Gallbladder (tissue), 1 donor: Measurements from ENCODE around the gene C9orf153.

GRCh38 chr9:83971312-83972504, 8.3 kb downstream of the HNRNPK start:
- PRO-cap, result no peak

- PRO-cap, result bidirectional peak, plus-strand start at chr9:85805576, minus-strand start at chr9:85805421
These were observed 63.8 kb upstream of the AGTPBP1 start for GRCh38 chr9:85805453-85806151.

- PRO-cap, result no peak
These were observed 77.3 kb downstream of the GOLM1 start for GRCh38 chr9:86021979-86022501.

- PRO-cap, result no peak
These were observed 75.3 kb downstream of the GOLM1 start for GRCh38 chr9:86023949-86024645.

DNA sequence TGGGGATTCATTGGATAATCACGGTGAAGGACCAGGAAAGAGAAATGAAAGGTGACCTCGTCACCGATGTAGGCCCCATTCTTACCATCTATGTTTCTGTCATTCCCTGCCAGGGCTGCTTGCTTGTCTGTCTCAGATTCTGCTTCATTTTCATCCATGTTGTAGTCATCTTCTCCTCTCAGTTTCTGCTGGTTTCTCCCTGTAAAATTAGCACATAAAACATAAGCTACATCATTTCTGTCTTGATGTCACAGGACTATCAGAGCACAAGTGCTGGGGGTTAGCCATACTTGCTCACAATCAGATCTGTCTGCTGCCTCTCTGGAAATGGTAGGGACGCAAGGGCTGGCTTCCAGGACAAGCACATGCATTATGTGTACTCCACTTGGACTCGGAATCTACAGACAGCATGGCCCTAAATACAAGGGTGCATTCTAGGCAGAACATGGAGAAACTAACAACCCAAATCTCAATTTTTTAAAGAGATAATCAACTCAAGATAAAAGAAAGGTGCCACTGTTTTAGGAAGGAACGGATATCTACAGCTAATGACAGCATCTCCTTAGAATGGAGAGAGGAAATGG, 66.1 kb downstream of the GOLM1 start:
- PRO-cap, result no peak

- PRO-cap, result no peak
These were observed at the start of gene C9orf153 for GRCh38 chr9:86259538-86259947. C9orf153 (minus strand) TSS chr9:86259657.

- PRO-cap, result unidirectional peak, plus-strand start at chr9:86352698; unidirectional peak, plus-strand start at chr9:86352739
These were observed 1.5 kb downstream of the TUT7 start for GRCh38 chr9:86352549-86353257.

GRCh38 chr9:86405804-86406235, 51.6 kb upstream of the TUT7 start:
- PRO-cap, result no peak

DNA sequence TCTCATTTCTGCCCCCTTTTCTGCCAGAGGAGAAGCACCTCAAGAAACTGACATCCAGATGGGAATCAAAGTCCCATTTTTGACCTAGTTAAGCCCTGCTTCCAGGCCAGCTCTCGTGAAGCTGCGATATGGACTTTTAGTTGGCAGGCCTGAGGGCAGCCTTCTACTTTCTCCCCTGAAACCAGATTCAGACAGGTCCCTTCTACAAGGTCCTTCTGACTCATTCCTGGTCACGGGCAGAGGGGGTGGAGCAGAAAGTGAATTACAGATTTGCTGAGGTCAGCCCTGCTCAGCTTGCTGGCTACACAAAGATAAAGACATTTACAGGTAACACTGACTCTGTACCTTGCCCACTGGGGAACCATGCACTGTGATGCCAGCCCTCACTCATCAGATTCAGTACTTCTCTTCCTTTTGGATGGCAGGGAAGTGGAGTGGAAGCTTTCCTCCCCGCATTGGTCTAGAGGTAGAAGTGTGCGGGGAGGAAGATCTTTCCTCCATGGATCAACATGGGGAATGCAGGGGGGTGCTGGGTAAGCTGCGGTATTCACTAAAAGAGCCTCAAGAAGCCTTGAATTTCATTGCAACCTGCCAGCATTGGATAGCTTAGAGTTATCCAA, 52.9 kb upstream of the TUT7 start:
- PRO-cap, result no peak

- PRO-cap, result no peak
These were observed 100.9 kb upstream of the TUT7 start for GRCh38 chr9:86455173-86455517.

DNA sequence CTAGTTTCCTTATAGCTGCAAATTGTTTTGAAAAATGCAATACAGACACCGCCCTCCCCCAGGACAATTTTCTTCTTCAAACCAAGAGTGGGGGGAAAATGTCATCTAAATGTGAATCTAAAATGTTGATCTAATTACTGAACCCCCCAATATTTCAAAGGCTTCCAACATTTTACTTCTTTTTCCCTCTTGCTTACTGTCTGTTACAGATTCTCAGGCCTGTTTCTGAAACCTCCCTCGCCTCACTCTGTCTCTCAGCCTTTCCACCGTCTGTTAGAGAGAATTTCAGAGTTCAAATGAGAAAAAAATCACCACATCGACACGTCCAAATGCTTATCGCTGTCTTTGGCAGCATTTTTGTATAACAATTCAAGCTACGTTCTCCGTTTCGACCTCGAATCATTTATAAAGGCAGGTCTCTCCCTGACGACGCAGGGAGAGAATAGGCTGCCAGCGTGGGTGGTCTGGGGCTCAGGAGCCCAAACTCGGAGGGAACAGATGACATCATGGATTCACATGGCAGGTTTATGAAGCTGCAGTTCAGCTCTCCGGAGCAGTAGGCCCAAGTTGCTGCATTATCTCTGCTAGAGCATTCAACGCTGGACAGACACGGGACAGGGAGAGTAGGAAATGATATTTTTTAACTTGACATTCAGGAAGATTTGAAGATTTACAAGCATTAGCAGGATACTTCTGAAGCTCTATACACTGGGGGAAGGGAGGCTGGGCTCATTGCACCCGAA, 139.8 kb downstream of the GAS1 start:
- PRO-cap, result no peak

- PRO-cap, result no peak
These were observed 1.5 kb downstream of the GAS1 start for GRCh38 chr9:86945898-86946023.

GRCh38 chr9:86947799-86948253, 520 bp upstream of the GAS1 start:
- PRO-cap, result bidirectional peak, plus-strand start at chr9:86947956, minus-strand start at chr9:86947669

DNA sequence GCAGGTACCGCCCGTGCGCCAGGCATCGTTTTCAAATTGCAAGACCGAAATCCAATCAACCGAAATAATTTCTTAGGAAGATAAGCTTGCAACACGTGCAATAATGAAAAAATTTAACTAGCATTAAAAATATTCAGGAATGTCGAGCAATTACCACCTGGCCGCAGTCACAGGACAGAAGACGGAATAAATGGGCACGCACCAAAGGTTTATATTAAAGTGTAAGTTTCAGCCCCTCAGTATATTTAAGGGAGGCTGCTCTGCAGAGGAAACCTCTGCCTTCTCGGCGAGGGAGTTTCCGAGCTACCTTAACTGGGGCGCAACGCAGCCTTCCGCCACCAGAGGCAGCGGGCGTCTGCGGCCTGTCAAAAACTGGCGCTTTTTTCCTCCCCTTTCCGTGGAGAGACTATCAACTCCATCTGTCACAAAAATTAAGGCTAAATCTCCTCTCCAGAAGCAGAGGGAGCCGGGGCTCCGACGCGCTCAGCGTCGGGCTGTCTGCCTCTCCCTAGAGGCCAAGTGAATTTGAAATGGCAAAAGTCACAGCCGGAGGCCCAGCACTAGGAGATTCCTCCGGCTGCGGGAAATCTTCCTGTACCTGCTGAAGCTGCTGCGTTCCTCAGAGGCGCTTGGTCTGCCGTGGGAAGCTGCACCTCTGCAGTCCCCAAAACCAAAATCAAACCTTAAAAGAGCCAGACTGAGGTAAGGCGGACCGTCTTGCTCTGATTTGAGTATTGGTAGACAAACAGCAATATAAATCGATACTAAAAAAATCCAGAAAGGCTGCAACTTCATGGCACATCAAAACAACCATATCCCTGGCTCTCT, 1.2 kb upstream of the GAS1 start:
- PRO-cap, result unidirectional peak, plus-strand start at position 459 of the sequence

- PRO-cap, result no peak
These were observed 274.1 kb upstream of the DAPK1 start for GRCh38 chr9:87223402-87224085.

DNA sequence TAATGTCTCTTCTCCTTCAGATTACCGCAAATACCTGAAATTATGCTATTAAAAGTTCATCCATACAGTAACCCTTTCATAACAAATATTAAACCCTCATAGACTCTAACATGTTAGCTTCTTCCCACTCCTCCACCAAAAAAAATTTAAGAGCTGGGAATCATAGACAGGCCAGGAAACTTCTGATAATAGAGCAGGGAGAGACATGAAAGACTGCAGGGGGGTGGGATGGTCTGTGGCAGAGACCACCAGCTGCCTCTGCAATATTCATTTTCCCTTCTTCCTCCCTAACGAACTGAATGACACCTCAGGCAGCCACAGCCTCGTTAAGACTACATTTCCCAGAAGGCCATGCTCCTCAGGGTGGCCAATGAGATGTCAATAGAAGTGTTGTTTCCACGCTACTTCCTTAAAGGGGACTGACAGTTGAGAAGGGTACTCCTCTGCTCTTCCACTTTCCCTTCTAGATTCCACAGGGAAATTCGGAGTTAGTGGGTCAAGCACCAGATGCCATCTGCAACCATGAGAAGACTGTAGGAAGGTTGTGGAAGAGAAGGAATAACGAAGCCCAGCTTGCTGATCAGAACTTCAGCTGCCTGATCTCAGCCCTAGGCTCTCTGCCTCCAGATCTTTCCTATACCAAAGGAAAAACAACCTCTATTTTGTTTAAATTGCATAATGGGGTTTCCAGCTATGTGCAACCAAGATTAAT, 52.0 kb upstream of the DAPK1 start:
- PRO-cap, result no peak

- PRO-cap, result no peak
These were observed 4.3 kb downstream of the CTSL start for GRCh38 chr9:87730247-87730667.

DNA sequence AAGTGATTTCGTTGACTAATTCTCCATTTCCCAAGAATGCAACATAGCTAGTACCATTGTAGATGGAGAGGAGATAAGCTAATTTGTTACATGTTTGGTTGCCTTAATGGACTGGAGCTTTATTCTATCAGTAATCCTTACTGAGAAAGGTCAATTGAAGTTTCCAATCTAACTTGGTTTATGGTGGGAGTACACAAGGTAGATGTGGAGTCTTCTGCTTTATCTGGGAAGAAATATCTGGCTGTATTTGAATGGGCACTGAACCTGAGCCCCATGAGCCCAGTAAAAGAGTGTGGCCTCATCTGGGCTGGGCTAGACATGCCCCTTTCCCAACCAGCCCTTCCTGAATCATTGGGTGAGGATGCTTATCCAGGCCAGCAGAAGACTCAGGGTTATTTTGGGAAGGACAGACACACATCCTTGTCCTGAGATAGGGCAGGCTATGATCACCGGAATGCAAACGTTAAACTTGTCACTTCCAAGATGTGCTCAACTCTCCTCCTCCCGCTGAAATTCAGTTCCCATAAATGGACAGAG, 69.7 kb downstream of the NXNL2 start:
- PRO-cap, result no peak

- PRO-cap, result no peak
These were observed 28.3 kb downstream of the SECISBP2 start for GRCh38 chr9:89346240-89347320.

- PRO-cap, result no peak
These were observed 86.9 kb downstream of the SECISBP2 start for GRCh38 chr9:89405101-89405792.